H4 (cell line): ENCODE measurements around a stretch of chr12.

GRCh38 chr12:57190724-57191190 is 25.8 kb upstream of the NXPH4 start:
- RAMPAGE, long total RNA: no peak

GRCh38 chr12:57197961-57199057 is 18.3 kb upstream of the NXPH4 start:
- RAMPAGE, long total RNA: no peak

DNA sequence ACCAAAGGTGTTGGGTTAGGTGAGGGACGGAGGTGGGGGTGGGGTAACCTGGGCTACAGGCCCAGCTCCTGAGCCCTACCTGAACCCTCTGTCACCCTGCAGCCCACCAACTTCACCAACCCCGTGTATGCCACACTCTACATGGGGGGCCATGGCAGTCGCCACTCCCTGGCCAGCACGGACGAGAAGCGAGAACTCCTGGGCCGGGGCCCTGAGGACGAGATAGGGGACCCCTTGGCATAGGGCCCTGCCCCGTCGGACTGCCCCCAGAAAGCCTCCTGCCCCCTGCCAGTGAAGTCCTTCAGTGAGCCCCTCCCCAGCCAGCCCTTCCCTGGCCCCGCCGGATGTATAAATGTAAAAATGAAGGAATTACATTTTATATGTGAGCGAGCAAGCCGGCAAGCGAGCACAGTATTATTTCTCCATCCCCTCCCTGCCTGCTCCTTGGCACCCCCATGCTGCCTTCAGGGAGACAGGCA is 4.2 kb upstream of the NXPH4 start:
- RAMPAGE, long total RNA: no peak

DNA sequence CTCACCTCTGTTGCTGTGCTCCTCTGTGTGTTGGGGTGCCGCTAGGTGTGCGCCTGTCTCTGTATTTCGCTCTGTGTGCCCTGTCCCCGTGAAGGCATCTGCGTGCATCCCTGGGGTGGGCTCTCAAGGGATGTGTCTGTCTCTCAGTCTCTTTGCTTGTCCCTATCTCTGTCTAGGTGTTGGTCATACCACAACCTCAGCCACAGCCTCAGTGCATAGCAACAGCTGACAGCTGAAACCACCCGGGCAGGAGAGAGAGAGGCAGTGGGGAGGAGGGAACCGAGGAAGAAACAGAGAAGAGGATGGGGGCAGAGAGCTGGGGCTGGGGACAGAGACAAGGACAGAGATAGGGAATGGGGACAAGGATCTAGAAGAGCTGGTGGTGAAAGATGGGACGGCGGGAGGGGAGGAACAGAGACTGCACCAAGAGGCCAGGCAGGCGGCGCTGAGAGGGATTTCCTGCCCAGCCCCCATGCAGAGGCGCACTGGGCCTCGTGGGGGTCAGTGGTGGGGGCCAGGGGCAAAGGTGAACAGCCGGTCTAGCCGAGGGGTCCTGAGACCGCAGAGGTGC is 850 bp upstream of the NXPH4 start:
- RAMPAGE, long total RNA: no peak

DNA sequence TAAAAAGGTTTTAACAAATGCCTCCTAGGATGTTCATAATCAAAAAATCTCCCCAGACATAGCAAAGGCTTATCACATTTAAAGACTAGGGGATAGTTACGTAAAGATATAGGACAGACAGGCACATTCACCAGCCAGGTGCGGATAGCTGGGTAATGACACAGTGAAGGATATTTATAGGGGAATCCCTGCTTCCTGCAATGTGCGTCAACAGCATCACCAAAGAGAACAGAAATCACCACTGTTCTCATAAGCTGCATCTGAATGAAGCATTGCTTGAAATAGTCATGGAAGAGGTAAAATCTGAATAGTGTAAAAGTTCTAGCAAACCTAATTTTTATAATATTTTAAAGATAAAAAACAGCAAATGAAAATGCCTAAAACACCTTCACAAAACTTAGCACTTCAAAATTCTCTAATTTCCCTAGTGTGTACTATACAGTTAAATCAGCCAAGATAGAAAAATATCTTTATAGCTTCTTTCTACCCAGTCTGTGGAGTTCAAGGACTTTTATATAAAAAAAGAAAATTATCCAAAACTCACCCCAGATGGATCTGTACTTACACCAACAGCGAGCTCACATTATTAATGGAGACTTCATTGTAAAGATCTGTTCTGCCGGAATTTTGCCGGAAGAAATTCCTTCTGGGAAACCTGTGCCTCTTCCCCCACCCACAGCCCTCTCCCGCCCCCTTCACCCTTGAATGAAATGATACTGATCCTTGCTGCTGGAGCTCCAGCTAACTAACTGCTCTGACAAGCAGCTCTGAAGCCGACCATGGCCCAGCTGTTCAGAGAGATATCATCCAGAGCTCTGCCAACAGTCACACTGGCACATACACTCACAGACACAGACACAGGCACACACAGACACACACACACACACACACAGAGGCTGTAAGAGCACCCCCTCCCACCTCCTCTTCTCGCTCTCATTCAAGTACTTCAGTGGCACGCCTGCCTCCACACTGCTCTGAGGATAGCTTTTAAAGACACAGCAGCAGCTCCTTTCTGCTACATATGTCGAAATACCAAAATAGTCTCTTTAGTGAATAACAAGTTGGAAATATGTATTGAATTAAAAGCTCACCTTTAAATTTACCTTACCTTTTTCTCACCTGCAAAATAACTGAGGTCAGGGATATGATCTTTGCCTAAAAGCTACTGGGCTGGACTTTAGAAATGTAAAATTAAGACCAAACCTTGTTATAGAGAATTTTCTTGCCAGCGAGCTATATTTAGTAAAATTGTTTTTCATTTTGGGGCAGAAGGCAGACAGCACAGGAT is 88.8 kb downstream of the R3HDM2 start:
- RAMPAGE, long total RNA: no peak

GRCh38 chr12:57357520-57358033 is 73.3 kb downstream of the R3HDM2 start:
- RAMPAGE, long total RNA: no peak

DNA sequence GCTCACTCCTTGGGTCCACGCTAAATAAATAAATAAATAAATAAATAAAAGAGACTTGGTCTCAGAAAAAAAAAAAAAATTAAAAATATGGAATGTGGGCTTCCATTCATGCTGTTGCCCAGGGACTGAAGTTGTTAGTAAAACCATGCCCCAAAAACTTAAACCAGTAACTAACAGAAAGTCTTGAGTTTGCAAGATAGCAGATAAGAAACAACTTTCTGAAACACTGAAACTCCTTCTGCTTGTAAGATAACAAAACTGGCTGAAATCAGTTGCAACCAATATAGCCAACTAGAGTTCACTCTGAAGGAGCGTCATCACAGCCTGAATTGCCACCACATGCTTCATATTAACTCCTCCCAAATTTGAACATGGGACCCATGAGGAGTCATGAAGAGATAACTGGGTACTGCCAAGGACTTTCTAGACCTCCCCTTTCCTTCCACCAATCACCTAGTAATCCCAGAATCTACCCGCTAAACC is 53.7 kb downstream of the R3HDM2 start:
- RAMPAGE, long total RNA: no peak

GRCh38 chr12:57408474-57408854 is 22.4 kb downstream of the R3HDM2 start:
- RAMPAGE, long total RNA: no peak

- RAMPAGE, long total RNA: no peak
These were observed 10.3 kb downstream of the R3HDM2 start for GRCh38 chr12:57420408-57421133.

GRCh38 chr12:57488214-57489303 is 691 bp downstream of the MARS1 start:
- RAMPAGE, long total RNA: no peak

GRCh38 chr12:57515654-57516210 is 4.6 kb downstream of the DDIT3 start:
- RAMPAGE, long total RNA: no peak

- RAMPAGE, long total RNA: no peak
These were observed 755 bp downstream of the DTX3 start for GRCh38 chr12:57604965-57606193.

DNA sequence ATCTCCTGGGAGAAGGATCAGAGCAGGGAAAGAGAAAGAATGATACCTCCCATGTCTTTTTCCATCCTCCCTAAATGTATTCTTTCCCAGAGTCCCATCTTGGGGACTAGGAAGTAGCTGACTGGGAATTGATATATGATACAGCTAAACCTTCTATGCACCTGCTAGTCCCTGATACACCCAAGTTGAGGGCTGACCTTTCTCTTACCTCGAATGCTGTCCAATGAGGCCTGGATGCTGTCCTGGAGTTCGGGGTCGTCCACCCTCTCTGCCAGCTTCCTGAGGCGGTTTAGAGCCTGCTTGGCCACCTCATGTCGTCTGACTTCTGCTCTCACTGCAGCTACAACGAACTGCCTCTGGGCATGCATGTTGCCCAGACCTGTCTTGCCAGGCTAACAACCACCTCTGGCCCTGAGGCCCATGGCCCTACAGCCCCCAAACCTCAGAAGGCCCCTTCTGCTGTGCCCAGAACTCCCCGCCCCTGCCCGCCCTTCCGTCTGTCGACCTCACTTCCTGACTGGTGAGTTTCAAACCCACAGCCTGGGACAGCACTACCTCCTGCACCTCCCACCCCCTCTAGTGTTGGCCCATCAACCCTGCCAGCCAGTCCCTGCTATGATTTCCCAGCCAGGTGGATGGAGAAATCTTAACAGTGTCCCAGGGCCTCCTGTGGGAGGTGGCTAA is 3.0 kb upstream of the TSPAN31 start:
- RAMPAGE, long total RNA: no peak

GRCh38 chr12:57745588-57745951 is 731 bp downstream of the TSPAN31 start:
- RAMPAGE, long total RNA: no peak

DNA sequence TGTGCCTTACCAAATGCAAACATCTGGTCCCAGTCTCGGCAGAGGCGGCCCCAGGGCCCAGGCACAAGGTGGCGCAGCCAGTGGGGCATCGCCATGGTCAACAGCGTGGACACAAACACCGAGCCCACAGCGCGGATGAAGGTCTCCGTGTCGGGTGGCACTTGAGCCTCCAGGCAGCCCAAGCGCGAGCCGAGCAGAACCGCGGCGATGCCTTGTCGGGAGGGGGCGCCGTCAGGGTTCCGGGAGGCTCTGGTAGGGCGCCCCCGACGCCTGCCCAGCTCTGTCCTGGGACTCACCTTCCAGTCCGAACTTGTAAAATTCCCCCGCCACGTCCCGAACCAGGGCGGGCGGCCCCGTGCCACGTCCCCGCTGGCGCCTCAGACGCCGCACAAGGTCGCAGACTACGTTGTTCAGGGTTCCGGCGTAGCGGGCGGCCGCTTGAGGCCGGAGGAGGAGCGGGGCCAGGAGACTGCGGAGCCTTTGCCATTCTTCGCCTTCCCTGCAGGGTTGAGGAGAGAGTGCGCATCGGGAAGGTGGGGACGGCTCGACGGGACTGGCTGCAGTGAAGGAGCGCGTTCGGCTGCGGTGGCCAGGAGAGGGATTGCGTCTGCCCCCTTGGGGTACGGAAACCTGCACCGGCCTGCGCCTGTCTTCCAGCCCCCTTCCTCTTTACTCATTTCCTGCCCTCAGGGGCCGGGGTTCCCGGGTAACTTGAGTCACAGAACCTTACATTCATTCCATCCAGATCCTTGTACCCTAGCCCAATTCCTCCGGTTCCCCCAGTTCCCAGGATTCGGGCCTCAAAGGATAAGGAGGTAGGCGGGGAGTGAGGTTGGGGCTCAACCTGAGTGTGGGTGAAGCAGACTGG is 1.6 kb downstream of the CYP27B1 start:
- RAMPAGE, long total RNA: no peak

GRCh38 chr12:57765869-57766956 is 665 bp downstream of the CYP27B1 start:
- RAMPAGE, long total RNA: no peak

- RAMPAGE, long total RNA: no peak
These were observed 7.8 kb upstream of the AVIL start for GRCh38 chr12:57826286-57826774.

DNA sequence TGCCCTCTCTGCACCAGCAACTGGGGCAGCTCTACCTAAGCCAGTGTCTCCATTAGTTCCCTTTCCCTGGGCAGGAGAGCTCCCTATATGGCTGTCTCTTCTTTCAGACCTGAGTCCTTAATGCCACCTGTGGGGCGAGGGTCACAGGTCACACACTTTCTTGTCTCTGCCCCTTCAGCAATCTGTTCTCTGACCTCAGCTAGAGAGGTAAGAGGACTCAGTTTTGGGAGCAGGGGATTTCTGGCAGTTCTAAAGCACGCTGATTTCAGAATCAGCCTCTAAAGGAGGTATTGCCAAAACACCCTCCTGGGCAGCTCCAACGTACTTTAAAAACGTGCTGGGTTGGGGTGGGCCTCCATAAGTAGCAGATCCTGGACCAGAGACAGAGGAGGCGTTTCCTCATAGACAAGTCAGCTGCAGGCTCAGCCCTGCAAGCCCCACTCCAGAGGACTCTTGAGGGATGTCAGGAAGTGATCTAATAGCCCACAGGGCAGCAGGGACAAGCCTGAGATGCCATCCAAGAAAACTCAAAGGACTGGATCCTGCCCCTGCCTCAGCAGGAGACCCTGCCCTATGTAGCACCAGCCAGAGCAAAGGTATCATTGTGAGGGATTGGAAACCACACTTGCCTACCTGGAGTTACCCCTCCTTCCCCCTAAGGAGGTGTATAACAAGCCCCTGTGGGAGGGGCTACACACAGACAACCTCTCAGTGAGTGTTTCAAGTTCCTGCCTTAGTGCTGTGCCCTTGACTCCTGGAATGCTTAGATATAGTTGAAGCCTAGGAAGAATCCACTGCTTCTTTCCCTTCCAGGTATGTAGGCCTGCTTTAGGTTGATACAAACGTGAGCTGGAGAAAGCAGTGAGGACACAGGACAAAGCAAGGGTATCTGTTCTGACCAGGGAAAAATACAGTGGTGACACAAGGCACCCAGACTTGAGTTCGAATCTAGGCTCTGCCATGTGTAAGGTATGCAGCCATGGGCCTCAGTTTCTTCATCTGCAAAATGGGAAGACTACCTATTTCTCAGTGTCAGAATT is 8.4 kb downstream of the CTDSP2 start:
- RAMPAGE, long total RNA: no peak

DNA sequence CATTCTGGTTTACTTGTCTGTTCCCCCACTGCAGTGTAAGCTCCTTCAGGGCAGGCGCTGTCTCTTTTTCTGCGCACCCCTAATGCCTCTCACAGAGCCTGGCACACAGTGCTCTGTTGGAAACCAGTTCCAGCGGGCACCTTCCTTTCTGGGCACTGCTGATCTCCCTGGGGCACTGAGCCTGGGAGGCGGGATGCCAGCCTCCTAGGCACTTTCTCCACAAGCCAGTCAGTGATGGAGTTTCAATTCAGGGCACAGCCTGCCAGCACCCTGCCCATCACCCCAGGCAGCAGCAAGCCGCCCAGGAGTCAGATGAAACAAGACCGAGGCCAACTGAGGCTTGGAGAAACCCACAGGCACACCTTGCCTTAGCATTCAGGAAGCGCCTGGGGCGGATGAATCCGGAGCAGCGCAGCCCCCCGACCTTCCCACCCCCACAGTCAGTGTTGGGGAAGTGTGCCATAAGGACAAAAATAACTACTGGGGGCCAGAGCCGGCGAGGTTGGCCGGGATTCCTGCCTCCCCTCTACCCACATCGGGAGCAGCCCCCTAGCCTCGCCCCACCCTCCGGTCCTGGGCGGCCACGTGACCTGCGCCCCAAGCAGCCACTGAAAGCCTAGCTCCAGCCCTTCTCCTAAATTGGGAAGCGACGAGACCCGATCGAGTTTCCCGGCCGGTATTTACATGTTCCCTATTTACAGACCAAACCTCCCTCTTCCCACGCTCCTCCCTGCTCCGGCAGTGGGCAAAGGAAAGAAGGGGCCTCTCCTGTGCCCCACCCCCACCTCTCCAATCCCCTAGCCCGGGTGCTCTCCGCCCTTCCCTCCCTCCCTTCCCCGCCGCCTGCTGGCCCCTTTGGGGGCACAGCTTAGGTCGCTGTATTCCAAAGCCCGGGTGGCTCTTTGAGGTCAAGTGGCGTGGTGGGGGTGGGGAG is 5.9 kb upstream of the CTDSP2 start:
- RAMPAGE, long total RNA: no peak

- RAMPAGE, long total RNA: no peak
These were observed 35.9 kb upstream of the CTDSP2 start for GRCh38 chr12:57882347-57882896.